Stomach (tissue), 7 donors: ENCODE measurements around a stretch of chr14.

- PRO-cap: no peak
- RAMPAGE, long total RNA, 5 experiments: no peak in any of the 5 experiments
- RRBS: no CpG with 5 or more reads among the region's 1 CpG
Measured at GRCh38 chr14:30921365-30921797, 47.0 kb downstream of the COCH start.

GRCh38 chr14:30939983-30940622 lies 65.7 kb downstream of the COCH start:
- PRO-cap: no peak
- RAMPAGE, long total RNA, 5 experiments: start-site peak on the minus strand in 1 of 5 experiments, at chr14:30940220-30940429 at its widest, 5 reads per replicate
- RRBS: no CpG with 5 or more reads among the region's 2 CpGs

DNA sequence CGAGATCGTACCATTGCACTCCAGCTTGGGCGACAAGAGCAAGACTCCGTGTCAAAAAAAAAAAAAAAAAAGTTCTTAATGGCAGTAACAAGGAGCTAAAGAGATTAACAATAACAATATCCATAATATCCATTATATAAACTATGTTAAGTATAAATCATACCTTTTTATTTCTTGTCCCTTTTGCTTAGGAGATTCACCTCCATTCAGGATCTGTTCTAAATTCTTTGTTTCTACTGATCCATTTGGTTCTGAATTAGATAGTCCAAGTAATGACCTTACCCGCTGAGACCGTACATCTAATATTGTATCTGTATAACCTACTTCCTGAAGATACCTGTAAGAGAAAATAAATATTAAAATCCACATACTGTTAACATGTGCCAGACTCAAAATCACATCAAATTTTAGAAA lies 72.6 kb downstream of the COCH start:
- PRO-cap: no peak
- RAMPAGE, long total RNA, 5 experiments: start-site peak on the minus strand in 3 of 5 experiments, centred at positions 250 to 287 of the sequence, 15 to 28 reads per replicate
- RRBS: no CpG with 5 or more reads among the region's 6 CpGs

- PRO-cap: no peak
- RAMPAGE, long total RNA, 5 experiments: start-site peak on the minus strand in 1 of 5 experiments, at chr14:30972284-30972356 at its widest, 6 reads per replicate
- RRBS: no CpG with 5 or more reads among the region's 11 CpGs
Measured at GRCh38 chr14:30972118-30972674, 53.3 kb upstream of the AP4S1 start.

- PRO-cap: no peak
- RAMPAGE, long total RNA, 5 experiments: start-site peak on the minus strand in 2 of 5 experiments, at chr14:30995894-30996327 at its widest, 6 to 12 reads per replicate
- RRBS: no CpG with 5 or more reads among the region's 3 CpGs
Measured at GRCh38 chr14:30995938-30996277, 29.5 kb upstream of the AP4S1 start.

GRCh38 chr14:31258062-31258644 lies 50.6 kb upstream of the HECTD1 start:
- PRO-cap: unidirectional peak, plus-strand start at chr14:31258315
- RAMPAGE, long total RNA, 5 experiments: no peak in any of the 5 experiments
- RRBS: no CpG with 5 or more reads among the region's 7 CpGs

GRCh38 chr14:31892901-31893894 lies 183.9 kb upstream of the ARHGAP5 start:
- PRO-cap: no peak
- RAMPAGE, long total RNA, 5 experiments: no peak in any of the 5 experiments
- RRBS: no CpG with 5 or more reads among the region's 8 CpGs

GRCh38 chr14:32092495-32093331 lies 15.6 kb downstream of the ARHGAP5 start:
- PRO-cap: no peak
- RAMPAGE, long total RNA, 5 experiments: start-site peak on the plus strand in 1 of 5 experiments, at chr14:32092701-32093233 at its widest, 9 to 20 reads per replicate
- RRBS: no CpG with 5 or more reads among the region's 10 CpGs

GRCh38 chr14:32201521-32202474 lies 124.7 kb downstream of the ARHGAP5 start:
- PRO-cap: unidirectional peak, plus-strand start at chr14:32201642; bidirectional peak, plus-strand start at chr14:32201876, minus-strand start at chr14:32201690
- RAMPAGE, long total RNA, 5 experiments: no peak in any of the 5 experiments
- RRBS: 1% methylated on average over 19 of the region's 60 CpGs

GRCh38 chr14:32428121-32428714 lies 99.1 kb downstream of the AKAP6 start:
- PRO-cap: no peak
- RAMPAGE, long total RNA, 5 experiments: start-site peak on the plus strand in 2 of 5 experiments, at chr14:32428365-32428430 at its widest, 12 to 116 reads per replicate
- RRBS: 20% methylated on average over 1 of the region's 8 CpGs

- PRO-cap: no peak
- RAMPAGE, long total RNA, 5 experiments: start-site peak on the plus strand in 2 of 5 experiments, at chr14:32545312-32545685 at its widest, 9 reads per replicate
- RRBS: no CpG with 5 or more reads among the region's 8 CpGs
Measured at GRCh38 chr14:32545275-32545817, 216.2 kb downstream of the AKAP6 start.

GRCh38 chr14:32708879-32709423 lies 229.7 kb upstream of the NPAS3 start:
- PRO-cap: no peak
- RAMPAGE, long total RNA, 5 experiments: no peak in any of the 5 experiments
- RRBS: no CpG with 5 or more reads among the region's 4 CpGs

DNA sequence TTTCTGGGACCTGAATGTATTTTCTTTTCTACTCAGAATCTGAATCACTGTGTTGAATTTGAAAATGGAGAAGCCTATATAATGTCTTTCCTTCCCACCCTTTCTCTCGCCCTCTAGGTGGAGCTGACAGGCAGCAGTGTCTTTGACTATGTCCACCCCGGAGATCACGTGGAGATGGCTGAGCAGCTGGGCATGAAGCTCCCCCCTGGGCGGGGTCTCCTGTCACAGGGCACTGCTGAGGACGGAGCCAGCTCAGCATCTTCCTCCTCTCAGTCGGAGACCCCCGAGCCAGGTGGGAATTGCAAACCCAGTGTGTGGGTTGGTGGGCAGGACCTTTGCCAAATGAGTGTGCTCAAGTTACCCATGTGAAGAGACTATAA lies 274.8 kb downstream of the EGLN3 start:
- PRO-cap: no peak
- RAMPAGE, long total RNA, 5 experiments: no peak in any of the 5 experiments
- RRBS: no CpG with 5 or more reads among the region's 7 CpGs

GRCh38 chr14:33682632-33683241 lies 268.1 kb downstream of the EGLN3 start:
- PRO-cap: no peak
- RAMPAGE, long total RNA, 5 experiments: no peak in any of the 5 experiments
- RRBS: no CpG with 5 or more reads among the region's 4 CpGs

GRCh38 chr14:33951320-33951547 lies 360 bp upstream of the EGLN3 start:
- PRO-cap: no peak
- RAMPAGE, long total RNA, 5 experiments: no peak in any of the 5 experiments
- RRBS: no CpG with 5 or more reads among the region's 2 CpGs

GRCh38 chr14:34035172-34035608 lies 84.3 kb upstream of the EGLN3 start:
- PRO-cap: no peak
- RAMPAGE, long total RNA, 5 experiments: no peak in any of the 5 experiments
- RRBS: no CpG with 5 or more reads among the region's 5 CpGs

DNA sequence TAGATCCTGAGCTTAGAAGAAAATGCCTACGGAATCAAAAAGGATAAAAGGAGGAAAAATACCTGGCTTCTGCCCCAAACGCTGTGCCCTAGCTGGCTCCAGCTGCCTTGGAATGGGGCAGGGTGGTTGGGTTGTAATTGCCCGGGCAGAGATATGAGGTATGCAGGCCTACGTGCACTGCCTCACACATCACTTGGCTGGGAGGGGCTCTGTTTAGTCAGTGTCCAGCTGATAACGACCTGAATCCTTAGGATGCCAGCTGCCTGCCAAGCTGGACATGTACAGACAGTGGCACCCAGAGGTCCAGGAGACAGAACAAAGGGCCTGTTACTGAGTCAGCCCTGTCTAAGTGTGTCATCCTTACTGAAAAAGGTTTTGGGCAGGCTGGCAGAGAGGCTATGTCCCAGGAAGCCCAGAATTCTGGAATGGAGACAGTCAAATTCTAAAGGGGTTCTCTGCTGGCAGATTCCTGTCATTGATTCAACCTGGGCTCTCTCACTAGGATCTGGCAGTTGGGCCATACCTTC lies 84.8 kb upstream of the EGLN3 start:
- PRO-cap: no peak
- RAMPAGE, long total RNA, 5 experiments: no peak in any of the 5 experiments
- RRBS: no CpG with 5 or more reads among the region's 5 CpGs

GRCh38 chr14:34051983-34052443 lies 101.1 kb upstream of the EGLN3 start:
- PRO-cap: no peak
- RAMPAGE, long total RNA, 5 experiments: no peak in any of the 5 experiments
- RRBS: no CpG with 5 or more reads among the region's 3 CpGs

DNA sequence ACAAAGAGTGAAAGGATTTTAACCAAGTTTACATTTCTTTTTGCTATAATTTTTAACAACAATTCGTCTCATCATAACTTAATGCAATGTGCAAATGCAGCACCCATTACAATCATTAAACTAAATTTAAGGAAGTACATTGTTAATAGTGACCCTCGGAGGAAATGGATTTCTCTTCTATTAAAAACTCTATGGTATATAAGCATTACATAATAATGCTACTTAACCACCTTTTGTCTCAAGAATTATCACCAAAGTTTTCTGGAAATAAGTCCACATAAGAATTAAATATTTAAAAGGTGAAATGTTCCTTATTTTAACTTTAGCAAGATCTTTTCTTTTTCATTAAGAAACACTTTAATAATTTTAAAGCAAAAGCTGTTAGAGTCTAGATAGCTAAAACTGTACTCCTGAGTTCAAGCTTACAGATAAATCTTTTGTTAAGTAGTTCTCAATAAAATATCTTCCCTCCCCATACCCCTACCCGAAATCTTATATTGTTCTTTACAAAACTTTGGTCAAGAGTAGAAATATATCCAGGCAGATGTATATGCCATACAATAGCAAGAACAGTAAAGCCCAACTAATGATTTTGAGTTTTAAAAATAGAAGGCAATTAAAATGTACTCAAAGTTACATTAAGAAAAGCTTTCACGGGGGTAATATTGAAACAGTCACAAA lies 27.6 kb downstream of the SPTSSA start:
- PRO-cap: no peak
- RAMPAGE, long total RNA, 5 experiments: no peak in any of the 5 experiments
- RRBS: no CpG with 5 or more reads among the region's 4 CpGs

- PRO-cap: no peak
- RAMPAGE, long total RNA, 5 experiments: no peak in any of the 5 experiments
- RRBS: no CpG with 5 or more reads among the region's 6 CpGs
Measured at GRCh38 chr14:34592801-34593201, 37.1 kb downstream of the SNX6 start.